Amniotic epithelial cell (primary cell): ENCODE measurements around a stretch of chr9.

GRCh38 chr9:133676398-133676931, 40.3 kb downstream of the DBH start:
- RRBS: 22% methylated on average over 7 of the region's 15 CpGs

- RRBS: no CpG with 5 or more reads among the region's 14 CpGs
Measured at GRCh38 chr9:133701986-133702292, 36.2 kb downstream of the SARDH start.

DNA sequence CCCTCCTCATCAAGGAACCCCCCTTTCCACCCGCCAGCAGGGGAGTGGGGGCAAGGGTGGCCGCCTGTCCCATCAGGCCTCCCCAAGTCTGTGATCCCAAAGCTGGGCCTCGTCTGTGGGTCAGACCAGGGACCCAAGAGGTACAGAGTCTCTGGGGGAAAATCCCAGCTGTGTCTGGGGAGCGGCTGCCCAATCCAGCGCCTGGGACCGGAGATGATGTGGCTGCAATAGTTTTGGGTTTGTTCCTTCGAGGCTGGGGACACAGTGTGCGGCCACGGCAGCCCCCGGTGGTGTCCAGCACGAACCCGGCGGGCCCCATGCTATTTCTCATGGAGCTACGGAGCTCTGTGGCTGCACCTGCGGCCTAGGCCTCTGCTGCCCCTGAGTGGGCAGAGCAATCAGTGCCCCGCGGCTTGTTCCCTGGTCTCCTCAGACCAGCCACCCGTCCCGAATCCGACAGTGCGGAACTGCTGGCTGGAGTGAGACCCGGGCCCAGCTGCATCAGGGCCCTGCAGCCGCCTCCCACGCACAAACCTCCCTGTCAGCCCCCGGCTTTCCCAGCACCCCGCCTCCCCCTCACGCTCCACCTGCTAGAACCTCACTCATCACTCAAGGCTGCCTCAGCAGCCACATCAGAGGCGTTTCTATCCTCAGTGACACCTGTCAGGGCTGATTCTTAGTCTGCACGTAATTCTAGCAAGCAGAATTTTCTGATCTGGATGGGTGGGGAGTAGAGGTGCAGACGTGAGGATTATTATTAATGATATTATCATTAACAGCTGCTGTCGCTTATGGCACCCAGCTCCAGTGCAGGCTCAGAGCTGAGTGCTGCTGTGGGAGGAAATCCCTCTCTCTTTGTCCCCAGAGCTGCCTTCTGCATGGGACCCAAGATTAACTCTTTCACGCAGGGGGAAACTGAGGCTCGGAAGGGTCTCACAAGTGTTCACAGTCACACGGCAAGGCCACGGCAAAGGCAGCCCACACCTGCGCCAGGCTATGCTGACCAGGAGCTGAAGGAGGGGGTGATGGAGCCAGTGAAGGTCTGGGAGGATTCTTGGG, 28.9 kb downstream of the SARDH start:
- RRBS: 59% methylated on average over 8 of the region's 36 CpGs

GRCh38 chr9:133786128-133787016, 48.2 kb upstream of the SARDH start:
- RRBS: no CpG with 5 or more reads among the region's 23 CpGs

DNA sequence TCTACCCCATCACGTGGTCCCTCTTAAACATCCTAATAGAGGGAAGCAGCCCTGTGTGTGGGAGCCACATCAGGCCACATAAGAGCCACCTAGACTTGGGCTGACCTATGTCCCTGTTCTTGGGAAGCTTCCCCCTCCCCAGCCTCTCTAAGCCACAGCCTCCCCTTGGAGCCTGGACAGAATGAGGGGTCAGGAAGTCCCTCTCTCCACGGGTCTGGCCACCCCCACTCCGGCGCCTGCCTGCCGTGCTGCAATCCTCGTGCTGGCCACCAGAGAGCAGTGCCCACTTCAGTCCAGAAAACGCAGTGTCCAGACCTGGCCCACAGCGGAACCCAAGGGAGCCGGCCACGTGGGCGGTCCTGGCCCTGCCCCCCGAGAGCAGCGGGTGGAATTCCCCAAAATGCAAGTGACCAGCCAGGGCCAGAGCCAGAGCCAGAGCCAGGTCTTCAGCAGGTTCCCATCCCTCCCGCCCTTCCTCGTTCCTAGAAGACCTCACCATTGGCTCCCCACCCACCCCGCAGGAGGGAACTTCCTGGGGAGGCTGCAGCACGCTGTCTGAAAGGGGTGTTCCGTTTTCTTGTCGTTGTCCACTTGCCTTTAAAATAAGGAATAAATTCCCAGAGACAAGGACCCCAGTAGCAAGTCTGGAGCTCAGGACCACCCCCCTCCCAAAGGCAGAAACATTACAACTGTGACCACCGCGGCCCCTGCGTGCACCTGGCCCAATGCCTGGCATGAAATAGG, 54.9 kb upstream of the SARDH start:
- RRBS: no CpG with 5 or more reads among the region's 22 CpGs

- RRBS: no CpG with 5 or more reads among the region's 18 CpGs
Measured at GRCh38 chr9:133842208-133842641, 104.1 kb upstream of the SARDH start.

DNA sequence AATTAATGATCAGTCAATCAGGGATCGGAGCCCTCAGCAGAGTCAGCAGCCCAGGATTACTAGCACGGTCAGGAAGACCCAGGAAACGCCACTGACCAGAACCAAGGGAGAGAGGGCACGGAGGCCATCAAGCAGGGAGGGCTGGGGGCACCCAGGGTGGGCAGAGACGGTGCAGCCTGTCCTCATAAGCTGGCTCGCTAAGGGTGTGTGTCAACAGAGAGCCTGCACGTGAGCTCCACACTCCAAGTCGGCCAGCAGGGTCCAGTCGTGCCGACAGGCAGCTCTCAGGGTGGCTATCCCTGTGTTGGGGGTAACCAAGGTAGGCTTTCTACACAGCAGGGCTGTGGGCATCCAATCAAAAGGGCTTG, 28.9 kb downstream of the VAV2 start:
- RRBS: no CpG with 5 or more reads among the region's 10 CpGs

GRCh38 chr9:133991576-133991776, 648 bp downstream of the VAV2 start:
- RRBS: 1% methylated on average over 13 of the region's 30 CpGs

GRCh38 chr9:134048042-134048656, 19.7 kb downstream of the BRD3 start:
- RRBS: 98% methylated on average over 7 of the region's 40 CpGs

DNA sequence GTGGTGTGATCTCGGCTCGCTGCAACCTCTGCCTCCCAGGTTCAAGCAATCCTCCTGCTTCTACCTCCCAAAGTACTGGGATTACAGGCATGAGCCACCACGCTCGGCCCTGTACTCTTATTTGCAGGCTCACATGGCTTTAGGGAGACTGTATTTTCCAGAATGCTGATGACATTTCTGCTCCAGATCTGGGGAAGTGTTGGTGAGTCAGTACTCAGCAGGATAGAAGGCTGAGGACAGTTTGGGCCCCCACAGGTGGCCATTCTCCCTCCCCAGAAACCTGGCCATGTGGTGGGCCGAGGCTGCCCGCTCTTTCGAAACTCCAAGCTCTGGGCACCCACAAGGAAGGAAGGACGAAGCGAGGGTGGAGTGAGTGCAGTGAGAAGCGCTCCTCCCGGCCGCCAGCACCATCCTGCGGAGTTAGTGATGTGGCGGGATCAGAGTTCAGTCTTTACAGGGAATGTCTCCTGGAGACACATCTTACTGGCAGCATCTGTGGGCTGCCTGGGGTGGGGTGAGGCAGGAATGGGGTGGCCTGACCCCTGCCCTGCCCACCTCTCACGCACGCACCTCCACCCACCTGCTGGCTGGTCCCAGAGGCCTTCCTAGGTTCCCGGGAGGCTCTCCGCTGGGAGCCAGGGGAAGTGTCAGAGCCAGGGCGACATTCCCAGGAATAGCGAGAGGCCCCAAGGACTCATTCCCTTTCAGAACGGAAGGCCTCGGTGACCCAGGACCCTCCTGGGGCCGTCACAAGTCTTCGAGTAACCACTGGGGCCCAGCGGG, 33.8 kb downstream of the WDR5 start:
- RRBS: no CpG with 5 or more reads among the region's 25 CpGs

DNA sequence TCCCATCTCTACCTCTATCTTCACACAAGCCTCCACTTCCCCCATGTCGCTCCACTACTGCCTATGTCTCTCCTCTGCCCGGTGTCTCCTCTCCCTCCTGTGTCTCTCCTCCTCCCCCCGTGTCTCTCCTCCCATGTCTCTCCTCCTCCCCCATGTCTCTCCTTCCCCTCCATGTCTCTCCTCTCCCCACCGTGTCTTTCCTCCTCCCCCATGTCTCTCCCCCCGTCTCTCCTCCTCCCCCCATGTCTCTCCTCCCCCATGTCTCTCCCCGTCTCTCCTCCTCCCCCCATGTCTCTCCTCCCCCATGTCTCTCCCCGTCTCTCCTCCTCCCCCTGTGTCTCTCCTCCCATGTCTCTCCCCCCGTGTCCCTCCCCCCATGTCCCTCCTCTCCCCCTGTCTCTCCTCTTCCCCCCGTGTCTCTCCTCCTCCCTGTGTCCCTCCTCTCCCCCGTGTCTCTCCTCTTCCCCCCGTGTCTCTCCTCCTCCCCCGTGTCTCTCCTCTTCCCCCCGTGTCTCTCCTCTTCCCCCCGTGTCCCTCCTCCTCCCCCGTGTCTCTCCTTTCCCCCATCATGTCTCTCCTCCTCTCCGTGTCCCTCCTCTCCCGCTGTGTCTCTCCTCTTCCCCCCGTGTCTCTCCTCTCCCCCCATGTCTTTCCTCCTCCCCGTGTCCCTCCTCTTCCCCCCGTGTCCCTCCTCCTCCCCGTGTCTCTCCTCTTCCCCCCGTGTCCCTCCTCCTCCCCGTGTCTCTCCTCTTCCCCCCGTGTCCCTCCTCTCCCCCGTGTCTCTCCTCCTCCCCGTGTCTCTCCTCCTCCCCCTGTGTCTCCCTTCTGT, 41.1 kb downstream of the WDR5 start:
- RRBS: no CpG with 5 or more reads among the region's 26 CpGs

DNA sequence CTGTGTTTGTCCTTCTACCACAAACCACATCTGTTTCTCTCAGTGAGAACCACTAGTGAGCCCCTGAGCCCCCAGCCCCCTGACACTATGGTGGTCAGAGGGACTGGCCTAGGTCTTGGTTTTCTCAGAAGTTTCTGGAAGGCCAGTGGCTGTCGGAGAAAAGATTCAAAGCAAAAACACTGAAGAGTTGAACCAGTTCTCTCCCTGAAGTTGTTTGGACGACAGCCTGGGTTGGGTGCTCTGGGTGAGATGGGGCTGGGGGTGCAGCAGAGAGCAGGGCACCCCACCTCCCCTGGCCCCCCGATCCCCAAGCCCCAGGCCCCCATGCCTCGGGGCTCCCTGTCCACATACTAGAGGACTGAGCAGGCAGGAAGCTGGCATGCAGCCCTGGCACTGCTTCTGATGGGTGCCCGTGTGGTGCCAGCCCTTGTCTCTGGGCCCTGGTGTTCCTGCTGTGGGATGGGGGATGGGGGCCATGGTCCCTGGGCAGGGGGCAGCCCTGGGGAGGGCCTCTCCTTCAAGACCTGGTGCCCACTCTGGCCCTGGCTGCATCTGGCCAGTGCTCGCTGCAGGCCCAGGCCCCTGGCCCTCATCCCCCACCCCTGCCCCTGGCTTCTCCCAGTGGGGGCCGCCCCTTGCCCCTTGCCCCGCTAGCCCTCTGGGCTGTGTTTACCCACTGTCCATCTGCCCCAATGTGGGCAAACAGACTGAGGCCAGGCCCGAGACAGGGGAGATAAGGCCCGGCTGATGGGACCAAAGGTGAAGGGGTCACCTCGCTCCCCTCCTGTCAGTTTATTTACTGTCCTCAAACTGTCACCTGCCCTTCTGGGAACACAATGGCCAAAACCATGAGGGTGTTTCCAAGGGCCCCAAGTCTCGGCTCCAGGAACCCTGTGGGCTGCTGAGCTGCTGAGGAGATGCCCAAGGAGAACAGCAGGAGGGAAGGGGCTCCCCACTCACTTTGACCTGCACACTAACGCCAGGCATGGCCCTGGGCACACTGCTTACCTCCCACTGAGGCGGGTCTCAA, 67.3 kb upstream of the RXRA start:
- RRBS: no CpG with 5 or more reads among the region's 14 CpGs

DNA sequence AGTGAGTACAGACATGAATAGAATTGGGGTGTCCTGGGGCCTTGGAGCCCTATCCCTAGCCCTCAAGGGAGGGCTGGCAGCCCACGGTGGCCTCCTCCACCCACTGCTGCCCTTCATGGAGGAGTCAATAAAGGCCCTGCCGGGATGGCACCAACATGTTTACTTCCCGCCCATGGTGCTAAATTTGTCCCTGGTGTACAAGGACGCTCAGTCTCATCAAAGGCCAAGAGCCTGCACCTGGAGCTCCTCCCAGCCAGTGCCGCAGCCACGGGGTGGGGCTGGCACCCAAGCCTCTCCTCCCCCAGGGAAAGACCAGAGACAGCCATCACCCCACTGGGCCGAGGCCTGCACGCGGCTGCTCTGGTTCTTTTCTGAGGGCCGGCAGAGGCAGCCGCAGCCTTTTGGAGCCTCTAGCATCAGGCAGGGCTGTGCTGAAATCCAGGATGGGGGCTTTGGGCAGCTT, 34.8 kb upstream of the RXRA start:
- RRBS: no CpG with 5 or more reads among the region's 11 CpGs

DNA sequence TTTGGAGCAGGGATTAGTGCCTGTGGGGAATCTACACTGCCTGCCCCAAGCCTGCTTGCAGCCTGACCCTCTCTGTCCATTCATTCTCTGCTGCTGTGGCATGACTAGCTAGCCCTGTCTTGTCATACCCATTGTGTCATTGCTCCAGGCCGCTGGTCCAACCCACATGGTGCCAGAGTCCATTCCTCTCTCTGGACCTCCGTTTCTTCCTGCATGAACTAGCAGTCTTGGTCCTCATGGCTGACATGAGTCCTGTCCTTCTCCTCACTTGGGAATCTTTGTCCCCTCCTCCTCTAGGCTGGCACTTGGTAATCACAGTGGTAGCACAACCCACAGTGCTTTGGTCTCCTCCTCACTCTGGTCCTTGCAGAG, 12.7 kb upstream of the RXRA start:
- RRBS: no CpG with 5 or more reads among the region's 2 CpGs

GRCh38 chr9:134331944-134332967, 6.0 kb downstream of the RXRA start:
- RRBS: no CpG with 5 or more reads among the region's 19 CpGs

DNA sequence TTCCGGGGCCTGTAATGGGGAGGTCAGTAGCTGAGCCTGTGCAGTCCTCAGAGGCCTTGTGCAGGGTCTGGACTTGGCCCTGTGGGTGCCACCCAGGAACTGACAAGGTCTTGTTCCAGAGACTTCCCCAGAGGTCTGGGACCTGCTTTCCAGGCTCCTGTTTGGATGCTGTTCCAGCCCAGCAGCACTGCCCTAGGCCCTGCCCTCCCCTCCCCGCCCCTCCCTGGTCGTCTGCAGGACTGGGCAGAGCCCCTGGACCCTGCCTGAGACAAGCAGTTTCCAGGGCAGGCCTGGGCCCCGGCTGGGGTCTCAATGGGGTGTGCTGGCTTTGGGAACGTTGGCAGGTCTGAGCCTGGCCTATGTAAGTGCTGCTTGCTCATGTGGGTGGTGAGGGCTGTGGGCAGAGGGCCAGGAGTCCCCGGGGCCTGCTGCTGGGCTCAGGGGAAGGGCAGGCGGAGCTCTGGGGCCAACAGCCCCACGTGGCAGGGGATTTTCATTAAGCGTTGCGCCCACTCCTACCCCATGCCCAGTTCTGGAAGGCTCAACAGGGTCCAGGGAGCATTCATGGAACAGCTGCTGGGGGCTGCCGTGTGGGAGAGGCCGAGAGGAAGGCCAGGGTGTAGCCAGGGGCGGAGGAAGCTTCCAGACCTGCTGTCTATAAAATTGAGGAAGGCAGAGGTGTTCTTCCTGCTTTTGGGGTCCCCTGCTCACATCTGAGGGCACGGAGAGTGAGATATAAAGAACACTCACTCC, 32.4 kb downstream of the RXRA start:
- RRBS: no CpG with 5 or more reads among the region's 14 CpGs

DNA sequence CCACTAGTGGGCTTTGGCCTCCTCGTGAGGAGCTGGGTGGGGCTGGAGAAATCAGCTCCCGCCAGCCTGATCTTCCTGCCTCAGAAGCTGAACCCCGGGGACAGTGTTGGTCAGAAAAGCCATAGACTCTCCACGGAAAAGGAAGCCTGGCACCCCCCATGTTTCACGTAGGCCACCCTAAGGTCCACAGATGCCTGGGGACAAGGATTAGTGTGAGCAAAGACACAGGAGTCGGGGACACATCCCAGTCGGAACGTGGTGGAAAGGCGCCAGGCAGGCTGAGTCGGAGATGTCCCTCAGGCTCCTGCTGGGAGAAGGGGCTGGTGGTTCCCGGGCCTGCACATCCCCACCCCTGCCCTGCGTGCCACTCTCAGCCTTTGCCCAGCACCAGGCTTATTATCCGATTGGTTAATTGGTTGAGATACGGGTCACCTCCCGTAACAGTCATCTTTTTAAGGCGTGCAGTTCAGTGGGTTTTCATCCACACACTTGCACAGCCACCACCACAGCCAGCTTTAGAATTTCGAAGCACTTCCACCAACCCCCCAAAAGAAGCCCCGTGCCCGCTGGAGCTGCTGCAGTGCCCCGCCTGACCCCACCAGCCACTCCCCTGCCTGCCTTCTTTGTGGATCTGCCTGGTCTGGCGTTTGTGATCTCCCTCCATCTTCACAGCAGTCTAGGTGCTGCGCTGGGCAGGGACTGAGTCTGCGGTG, 40.5 kb downstream of the RXRA start:
- RRBS: no CpG with 5 or more reads among the region's 23 CpGs

GRCh38 chr9:134377629-134378539, 51.6 kb downstream of the RXRA start:
- RRBS: 59% methylated on average over 6 of the region's 29 CpGs

DNA sequence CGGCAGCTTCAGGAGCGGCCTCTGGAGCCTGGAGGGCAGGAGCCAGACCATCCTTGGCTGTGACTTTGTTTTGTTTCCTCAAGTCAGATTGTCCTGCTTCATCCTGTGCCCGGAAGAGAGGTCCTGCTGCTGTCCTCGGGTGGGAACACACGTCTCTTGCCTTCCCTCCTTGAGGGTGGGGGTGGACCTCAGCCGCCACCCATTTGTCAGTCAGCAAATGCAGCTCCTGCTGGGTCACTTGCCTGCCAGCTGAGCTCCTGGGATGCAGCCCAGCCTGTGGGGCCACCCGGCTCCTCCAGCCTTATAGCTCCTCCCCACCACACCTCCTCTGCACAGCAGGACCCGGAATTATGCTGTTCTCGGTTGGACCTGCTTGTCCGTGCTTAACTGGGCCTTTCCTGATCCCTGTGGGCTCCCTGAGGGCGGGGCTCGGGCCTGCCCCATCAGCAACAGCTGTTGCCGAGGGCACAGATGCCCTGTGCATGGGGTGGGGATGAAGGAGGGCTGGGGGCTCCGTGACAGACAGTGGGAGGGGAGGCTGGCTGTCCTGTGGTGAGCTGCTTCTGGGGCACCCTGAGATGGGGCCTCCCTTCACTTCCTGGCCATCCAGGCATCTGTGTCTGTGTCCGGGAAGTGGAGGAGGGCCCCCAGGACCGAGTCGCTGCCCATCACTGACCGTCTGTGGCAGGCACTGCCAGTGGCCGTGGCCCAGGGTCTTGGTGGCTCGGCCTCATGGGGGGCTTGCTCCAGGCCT, 52.8 kb downstream of the RXRA start:
- RRBS: 16% methylated on average over 2 of the region's 20 CpGs

GRCh38 chr9:134419344-134420112, 93.3 kb downstream of the RXRA start:
- RRBS: 0% methylated on average over 1 of the region's 24 CpGs